Mammary microvascular endothelial cell (primary cell): ENCODE measurements around the genes FASTKD1 and MYO3B.

- RAMPAGE, long total RNA = no peak
These were observed 21.7 kb downstream of the KLHL41 start for GRCh38 chr2:169531120-169531655.

GRCh38 chr2:169573107-169574296, at the start of gene FASTKD1:
TSS of gene FASTKD1 (minus strand) at chr2:169573865.
- RAMPAGE, long total RNA = no peak

- RAMPAGE, long total RNA = no peak
These were observed 46.6 kb downstream of the PPIG start for GRCh38 chr2:169630720-169631202.

GRCh38 chr2:169664962-169665387, 29.2 kb downstream of the CFAP210 start:
- RAMPAGE, long total RNA = no peak

DNA sequence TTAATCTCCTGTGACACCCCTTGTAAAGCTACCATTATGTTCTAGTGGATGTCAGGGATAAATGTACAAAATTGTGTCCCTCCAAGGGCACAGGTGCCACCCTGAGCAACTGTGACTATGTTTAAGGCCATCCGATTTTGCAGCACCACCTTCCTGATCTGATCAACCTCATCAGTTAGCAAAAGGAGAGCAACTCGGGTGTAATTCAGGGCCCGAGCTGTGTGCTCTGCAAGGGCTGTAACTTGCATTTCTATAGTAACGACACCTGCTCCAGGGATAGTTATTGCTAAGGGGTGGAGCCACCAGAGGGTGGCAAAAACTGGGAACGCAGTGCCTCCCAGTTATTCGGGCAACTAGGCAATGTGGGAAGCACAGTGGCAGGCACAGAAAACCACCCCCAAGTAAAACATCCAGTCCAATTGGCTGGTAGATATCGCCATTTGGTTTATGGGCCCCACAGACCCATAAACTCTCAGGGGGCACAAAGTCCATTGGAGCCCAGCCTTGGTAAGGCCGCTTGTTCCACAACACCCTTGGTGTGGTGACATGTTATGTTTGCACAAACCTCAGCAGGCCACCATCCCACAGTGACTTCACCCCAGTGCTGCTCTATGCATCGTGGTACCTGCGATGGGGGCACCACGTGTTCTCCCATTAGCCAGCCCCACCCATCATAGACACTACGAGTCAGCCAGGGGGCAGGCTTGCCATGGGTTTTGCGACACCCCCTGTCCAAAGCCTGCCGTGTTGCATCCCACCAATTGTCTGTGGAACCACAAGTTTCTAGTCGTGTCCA, 18.4 kb downstream of the PHOSPHO2 start:
- RAMPAGE, long total RNA = no peak

DNA sequence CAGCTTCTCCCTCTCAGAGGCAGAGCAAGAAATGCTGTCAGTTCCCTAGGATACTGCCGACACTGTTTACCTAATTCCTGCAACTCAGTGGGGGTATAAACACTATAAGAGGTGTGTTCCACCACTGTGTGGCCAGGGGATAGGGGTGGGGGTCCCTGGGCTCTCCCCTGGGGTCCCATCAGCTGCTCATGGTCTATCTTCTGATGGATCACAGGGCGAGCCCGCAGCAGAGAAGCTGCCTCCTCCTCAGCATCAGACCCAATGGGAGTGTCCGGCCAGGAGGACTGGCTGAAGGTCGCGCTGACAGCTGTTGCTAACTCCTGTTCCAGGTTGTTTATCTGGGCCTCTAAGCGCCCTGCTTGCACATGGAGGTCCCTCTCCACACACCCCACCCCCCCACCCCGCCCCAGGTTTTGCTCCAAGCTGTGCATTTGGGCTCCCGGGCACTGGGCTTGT, 17.2 kb upstream of the KLHL23 start:
- RAMPAGE, long total RNA = no peak

GRCh38 chr2:169799674-169800058, 995 bp downstream of the SSB start:
- RAMPAGE, long total RNA = no peak

DNA sequence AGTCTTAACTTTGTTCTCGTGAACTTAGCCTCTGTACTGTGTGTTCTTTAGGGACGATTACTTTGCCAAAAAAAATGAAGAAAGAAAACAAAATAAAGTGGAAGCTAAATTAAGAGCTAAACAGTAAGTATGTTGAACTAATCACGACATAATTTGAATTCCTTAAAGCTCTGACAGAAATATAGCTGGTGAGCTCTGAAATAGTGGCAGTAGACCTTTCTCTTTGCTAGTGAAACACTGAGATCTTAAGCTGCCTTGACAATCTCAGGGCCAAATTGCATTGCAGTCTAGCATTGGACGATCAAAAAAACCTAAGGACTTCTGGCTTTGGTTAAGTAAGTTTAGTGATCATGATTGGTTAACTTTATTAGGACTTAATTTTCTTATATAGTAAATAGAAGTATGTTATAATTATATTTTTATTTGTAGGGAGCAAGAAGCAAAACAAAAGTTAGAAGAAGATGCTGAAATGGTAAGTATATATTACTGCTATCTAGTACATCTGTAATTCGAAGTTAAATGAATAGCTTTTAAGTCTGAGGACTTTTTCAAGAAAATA, 9.8 kb downstream of the SSB start:
- RAMPAGE, long total RNA = no peak

- RAMPAGE, long total RNA = no peak
These were observed 505 bp downstream of the UBR3 start for GRCh38 chr2:169827597-169828321.

GRCh38 chr2:170000281-170000918, 173.1 kb downstream of the UBR3 start:
- RAMPAGE, long total RNA = no peak

DNA sequence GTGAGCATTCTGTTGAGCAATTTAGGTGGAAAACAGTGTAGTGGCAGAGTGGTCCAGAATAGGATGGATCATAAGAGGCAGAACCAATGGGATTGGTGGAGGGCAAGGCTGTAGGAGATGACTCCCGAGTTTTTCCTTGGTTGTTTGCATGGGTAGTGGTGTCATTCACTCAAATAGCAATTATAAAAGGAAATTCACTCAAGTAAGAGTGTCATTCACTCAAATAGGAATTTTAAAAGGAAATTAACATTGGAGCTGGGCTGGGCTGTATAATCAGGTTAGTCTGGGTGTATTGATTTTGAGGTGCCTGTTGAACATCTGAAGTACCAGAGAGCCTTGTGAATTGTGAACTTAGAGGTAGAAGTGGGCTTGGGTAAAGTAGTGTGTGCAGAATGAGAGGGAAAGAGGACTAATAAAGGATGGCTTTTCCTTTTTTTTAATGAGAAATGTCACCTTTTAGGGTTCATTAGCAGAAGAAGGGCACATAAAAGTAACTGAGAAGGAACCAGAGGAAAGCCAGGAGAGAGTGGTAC, 152.2 kb upstream of the MYO3B start:
- RAMPAGE, long total RNA = no peak

DNA sequence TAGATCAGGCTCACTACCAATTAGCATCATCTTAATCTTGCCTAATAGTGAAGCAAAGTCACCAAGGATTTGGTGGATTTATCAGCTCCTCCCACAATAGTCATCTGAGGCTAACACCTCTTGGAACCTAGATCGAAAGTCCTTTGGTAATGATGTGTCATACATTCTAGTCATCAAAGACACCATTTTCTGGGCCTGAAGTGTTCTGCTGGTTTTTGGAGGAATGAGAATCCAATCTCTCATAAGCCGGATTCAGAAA, at the start of gene MYO3B:
Gene MYO3B, plus strand, starts transcription at position 130 of the 259 bp plus-strand sequence.
- RAMPAGE, long total RNA = no peak

- RAMPAGE, long total RNA = no peak
These were observed 1.6 kb downstream of the SP5 start for GRCh38 chr2:170716623-170717176.

DNA sequence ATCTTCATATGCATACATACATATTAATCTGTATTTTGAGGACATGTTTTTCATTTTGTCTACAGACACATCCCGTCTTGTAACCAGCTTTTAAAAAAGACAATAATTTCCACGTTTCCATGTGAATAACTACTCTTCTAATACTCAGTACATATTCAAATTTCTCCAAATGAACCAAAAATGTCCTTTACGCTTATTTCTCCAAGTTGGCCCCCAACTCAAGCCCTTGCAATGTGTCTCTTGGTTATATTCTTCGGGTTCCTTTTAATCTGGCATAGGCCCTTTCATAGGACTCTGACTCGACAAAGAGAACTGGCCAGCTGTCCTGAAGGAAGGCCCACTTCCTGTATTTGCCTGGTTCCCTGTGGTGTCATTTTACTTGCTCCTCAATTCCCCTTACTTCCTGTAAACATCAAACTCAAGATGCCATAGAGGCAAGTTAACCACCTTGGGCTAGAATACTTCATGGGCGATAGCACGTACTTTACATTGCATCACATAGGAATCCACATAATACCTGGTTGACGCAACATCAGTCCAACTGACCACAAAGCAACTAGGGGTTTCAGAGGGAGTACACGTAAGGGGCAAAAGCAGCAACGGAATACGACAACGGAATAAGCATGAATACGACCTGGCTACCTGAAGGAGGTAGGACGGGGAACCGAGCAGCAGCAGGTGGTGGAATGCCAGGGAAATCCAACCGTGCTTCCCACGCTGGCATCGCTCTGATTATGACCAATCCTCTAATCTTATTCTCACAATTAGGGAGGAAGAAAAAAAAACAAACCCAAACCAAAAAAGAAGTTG, 938 bp upstream of the GORASP2 start:
- RAMPAGE, long total RNA = no peak

- RAMPAGE, long total RNA = no peak
These were observed 110.2 kb downstream of the GORASP2 start for GRCh38 chr2:171039159-171039725.

- RAMPAGE, long total RNA = no peak
These were observed 76.9 kb downstream of the TLK1 start for GRCh38 chr2:171083661-171084423.

DNA sequence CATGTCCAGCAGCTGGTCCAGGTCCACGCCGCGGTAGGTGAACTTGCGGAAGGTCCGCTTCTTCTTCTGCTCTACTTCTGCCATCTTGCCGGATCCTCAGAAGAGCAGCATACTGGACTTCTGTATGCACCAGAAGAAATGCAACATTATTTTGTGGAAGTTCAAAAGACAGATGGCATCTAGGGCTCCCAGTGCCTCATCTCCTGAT, 4.7 kb upstream of the CYBRD1 start:
- RAMPAGE, long total RNA = no peak

DNA sequence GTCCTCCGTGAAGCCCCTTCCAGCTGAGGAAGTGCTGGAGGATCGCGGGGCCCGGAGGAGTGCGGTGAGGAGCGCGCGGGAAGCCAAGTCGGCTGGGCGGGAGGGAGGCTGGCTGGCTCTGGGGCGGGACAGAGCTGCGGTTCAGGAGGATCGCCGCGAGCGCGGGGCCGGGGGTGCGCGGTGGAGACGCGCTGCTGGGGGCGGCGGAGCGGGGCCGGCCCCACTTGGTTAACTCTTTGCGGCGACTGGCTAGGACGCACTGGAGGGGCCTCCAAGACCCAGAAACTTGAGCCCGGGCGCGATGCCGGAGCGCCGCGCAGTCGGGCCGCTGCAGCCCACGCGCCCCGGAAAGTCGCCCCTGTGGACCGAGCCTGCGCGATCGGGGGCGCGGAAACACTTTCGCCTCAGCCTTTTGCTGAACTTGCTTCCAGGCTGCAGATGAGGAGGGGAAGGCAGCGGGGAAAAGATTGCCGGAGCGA, 564 bp downstream of the CYBRD1 start:
- RAMPAGE, long total RNA = no peak

- RAMPAGE, long total RNA = no peak
These were observed 13.8 kb downstream of the DYNC1I2 start for GRCh38 chr2:171700897-171701556.

DNA sequence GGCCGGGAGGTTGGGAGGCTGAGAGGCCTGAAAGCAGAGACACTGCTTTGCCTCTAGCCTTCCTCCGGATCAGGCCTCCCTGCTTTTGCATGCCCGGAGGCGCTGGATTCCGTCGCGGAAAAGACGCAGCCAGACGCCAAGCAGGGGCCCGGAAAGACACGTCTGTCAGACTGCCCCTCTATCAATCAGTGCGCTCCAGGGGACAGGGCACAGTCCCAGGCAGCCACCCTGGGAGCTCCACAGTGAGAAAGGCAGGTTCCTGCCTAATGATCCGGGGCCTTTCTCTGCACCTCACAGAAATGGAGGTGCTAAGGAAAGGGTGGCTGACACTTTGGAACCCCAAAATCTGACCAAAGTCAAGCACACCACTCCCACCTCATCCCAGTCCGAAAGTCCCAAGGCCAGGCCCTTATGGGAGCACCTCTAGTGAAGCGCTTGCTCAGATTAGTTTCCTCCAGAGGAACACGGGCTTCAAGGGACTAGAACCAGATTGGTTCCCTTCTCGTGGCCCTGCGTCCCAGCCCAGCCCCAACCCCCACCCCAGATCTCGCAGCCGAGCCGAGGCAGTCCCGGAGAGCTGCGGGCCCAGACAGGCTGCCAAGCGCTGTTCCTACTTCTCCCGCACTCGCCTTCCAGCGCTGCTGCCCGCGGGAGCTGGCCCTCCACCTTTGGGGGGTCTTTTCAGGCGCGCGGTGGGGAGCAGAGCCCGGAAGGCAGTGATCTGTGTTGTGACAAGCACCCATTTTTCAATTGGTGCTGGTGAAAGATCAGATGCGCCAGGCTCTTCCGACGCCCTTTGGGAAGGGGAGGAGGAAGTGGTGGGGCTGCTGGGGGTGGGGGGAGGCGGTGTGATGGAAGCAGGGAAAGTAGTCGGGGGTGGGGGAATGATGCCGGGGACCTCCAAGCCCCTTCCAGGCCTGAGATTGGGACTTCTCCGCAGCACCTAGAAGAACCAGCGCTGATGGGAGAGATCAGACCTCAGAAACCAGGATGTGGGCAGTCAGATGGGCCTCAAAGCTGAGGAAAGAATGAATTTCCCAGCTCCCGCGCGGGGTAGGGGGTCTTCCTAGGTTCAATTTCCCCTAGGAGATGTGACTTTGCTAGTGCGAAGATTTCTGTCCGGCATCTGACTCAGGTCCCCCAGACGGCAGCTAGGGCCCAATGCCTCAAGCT, 5.2 kb downstream of the DLX1 start:
- RAMPAGE, long total RNA = no peak